ENCODE measurements around a stretch of chr10.

- PRO-cap = no peak
These were observed 86.0 kb downstream of the LCOR start for GRCh38 chr10:96918035-96918604.

DNA sequence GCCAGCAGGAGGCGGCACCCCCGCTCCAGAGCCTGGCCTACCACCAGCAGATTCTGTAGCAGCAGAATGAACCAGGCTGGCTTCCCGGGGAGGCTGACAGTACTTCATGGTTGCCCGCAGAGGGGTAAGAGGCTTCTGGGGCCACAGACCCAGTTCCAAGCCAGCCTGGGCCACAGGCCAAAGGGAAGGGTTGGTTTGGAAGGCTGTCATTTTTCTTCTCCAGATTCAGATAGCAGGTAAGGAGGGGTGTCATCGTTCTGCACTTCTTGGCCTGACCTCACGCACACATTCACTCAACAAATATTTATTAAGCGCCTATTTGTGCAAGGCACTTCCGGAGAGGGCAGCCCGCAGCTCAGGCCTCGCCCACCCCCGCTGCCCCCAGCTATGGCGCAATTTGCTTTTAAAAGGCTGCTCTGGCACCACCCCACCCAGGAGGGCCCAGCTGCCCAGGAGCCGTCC, 168.5 kb downstream of the LCOR start:
- PRO-cap = no peak

- PRO-cap = no peak
These were observed 161.6 kb downstream of the SLIT1 start for GRCh38 chr10:97024121-97024696.

DNA sequence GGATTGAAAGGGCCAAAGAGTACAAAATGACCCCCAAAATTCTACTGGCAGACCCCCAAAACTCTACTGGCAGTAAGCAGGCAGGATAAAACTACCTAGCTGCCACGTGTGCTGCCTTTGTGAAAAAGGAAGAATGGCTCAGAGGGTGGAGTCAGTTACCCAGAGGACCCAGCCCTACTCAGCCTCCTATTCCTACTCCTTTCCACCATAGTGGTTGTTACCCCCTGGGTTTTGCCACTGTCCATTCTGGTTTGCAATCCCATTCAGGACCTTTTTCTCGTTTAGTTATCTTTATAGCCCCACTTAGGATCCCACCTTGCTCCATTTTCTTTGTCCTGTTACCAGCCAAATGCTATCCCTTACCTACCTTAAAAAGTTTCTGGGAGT, 36.5 kb downstream of the ARHGAP19 start:
- PRO-cap = no peak

DNA sequence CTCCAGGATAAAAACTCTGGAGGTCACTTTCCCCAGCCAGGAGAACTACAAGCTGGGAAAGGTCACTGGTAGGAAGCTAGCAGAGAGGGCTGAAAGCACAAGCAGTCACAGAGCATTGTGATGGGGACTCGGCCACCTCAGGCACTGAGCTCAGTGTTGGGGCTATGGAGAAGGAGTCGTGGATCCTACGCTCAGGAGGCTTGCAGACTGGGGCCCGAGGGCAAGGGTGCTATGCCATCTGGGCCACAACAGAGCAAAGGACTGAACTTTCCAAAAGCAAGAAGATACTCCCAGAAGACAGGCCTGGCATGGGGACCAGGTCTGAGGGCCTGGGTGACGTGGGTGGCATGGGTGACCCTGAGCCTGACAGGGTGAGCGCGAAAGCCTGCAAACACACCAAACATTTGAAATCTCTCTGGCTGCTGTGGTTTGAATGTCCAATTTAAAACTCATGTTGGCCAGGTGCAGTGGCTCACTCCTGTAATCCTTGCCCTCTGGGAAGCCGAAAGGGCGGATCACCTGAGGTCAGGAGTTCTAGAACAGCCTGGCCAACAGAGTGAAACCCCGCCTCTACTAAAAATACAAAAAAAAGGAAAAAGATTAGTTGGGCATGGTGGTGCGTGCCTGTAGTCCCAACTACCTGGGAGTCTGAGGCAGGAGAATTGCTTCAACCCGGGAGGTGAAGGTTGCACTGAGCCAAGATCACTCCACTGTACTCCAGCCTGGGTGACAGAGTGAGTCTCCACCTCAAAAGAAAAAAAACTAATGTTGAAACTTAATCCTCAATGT, 9.9 kb upstream of the ARHGAP19 start:
- PRO-cap = no peak

GRCh38 chr10:97434923-97435760, 9.2 kb downstream of the PGAM1 start:
- PRO-cap = no peak

DNA sequence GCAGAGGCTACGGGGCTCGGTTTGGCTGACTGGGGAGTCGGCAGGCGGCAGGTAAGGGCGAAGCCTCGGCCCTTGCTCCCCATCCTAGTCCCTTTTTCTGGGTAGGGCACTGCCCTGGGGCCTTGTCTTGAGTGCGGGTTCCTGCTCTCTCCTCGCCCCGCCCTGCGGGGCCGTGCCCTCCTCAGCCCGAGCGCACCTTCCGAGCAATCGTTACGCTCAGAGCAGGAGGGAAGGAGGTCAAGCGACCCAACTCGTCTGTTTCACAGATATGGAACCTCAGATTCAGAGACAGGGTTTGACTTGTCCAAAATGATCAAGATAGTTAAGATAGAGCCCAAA, 297 bp downstream of the ZDHHC16 start:
- PRO-cap = bidirectional peak, plus-strand start at position 210 of the sequence, minus-strand start at position 99 of the sequence

DNA sequence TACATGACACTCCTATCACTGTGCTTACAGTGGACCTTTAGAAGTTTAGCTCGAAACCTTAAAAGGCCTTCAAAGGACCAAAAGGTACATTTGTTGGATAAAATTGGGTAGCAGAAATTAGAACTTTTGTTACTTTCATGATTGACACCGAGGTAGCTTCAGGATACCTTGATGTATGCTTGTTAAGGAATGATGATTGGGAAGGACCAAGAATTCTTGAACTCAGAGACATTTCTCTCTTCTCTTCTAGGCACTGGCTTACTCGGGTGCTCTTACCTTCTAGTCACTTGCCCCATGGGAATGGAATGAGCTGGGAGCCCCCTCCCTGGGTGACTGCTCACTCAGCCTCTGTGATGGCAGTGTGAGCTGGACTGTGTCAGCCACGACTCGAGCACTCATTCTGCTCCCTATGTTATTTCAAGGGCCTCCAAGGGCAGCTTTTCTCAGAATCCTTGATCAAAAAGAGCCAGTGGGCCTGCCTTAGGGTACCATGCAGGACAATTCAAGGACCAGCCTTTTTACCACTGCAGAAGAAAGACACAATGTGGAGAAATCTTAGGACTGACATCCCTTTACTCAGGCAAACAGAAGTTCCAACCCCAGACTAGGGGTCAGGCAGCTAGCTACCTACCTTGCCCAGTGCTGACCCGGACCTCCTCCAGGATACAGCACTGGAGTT, 10.7 kb downstream of the ZDHHC16 start:
- PRO-cap = no peak

GRCh38 chr10:97479679-97480557, 18.3 kb downstream of the MMS19 start:
- PRO-cap = no peak

DNA sequence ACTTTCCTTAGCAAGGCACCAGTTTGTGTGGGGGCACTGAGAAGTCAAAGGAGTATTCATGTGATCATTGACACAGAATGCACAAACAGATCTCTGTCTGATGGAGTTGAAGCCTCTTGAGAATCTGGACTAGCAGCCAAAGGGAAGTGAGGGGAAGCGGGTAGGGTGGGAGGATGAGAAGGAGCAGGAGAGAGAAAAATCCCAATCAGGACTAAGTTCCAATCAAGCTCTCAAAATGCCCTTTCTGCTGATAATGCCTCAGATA, 4.0 kb downstream of the MMS19 start:
- PRO-cap = no peak

DNA sequence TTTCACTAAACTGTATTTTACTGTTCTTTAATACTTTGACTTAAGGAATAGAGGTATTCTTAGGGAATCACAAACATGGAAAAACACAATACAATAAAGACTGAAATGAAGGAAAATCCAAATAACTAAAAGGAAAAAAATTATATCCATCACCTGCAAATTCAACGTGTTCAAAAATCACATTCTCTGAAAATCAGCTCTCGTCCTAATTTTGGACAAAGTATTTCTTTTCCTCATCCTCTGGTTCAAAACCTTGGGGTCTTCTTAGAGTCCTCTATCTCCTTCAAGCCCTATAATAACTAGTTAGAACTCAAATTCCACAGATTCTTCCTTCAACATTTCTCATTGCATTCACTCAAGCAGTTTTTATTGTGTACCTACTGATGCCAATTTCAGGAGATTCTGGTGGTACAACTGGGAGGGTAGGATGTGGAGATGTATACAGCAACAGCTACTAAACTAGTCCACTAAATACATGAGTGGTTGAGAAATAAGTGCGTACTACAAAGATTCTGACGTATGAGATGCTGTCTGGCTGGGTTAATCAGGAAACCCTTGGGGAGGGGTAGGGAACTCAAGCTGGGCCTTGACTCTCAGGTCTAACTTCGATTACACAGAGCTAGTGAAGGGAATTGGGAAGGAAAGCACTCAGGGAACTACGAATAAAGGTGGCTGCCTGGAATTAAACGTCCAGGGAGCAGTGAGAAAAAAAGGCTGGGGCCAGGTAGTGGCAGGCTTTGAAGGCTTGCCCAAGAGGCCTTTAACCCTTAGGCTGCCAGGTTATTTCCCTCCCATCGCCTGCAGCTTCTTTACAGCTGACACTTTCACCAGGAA, 3.5 kb downstream of the MMS19 start:
- PRO-cap = no peak

GRCh38 chr10:97574338-97574640, 1.7 kb downstream of the ANKRD2 start:
- PRO-cap = no peak

DNA sequence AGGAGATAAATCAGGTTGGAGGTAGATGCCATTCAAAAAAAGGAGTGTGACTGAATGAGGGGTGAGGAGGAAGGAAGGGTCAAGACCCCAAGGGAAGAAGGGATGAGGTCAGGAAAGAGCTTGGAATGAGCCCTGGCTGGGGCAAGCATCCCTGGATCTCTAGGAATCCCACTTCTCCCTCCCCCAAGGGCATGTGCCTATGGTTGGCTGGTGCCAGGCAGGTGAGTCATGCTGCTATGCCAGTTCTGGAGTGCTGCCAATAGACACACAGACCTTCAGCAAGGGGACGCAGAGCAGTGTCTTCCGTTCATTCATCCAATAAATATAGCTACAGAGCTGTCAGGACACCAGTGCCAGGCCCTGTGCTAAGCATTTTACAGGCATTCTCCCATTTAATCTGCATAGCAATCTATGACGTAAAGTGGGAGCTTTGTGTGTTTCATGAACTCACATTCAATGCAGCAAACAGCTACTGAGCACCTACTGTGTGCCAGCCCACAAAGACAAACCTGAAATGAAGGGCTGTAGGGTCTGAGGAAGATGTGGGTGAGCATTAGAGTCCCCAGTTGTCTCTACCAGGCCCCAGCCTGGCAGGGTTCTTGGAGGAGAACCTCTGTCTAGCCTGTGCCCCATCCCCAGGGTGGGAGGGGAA, 2.2 kb downstream of the ANKRD2 start:
- PRO-cap = no peak

- PRO-cap = no peak
These were observed 10.3 kb downstream of the PI4K2A start for GRCh38 chr10:97650573-97651321.

GRCh38 chr10:97781186-97781703, 9.4 kb upstream of the SFRP5 start:
- PRO-cap = no peak

- PRO-cap = bidirectional peak, plus-strand start at chr10:97788964, minus-strand start at chr10:97788992; bidirectional peak, plus-strand start at chr10:97789349, minus-strand start at chr10:97789039
These were observed 17.0 kb upstream of the SFRP5 start for GRCh38 chr10:97788625-97789399.

GRCh38 chr10:97822048-97822793, 27.4 kb upstream of the GOLGA7B start:
- PRO-cap = no peak

DNA sequence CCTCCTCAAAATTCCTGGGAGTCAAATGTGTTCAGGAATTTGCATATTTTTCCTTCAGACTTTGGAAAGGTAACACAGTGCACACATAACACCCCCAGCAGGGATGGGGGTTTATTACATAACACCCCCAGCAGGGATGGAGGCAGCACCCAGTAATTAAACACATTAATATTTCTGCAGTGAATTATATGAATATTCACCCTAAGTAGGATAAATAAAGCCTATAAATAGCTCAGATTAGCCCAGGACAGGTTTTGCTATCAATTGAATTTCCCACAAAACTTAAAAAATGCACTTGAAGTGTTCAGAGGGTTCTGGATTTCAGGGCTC, 76.8 kb downstream of the GOLGA7B start:
- PRO-cap = no peak

DNA sequence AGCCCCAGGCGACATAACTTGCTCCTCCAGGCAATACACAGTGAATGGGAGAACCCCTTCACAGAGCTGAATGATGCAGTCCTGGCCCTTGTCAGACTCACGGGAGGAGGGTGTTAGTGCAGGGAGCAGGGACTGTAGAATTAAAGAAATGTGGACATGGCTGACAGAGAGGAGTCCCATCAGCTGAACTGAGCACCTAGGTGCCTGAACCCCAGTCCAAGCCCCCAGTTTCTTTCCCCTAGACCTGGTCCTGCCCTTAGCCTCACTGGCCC, 809 bp upstream of the LOXL4 start:
- PRO-cap = no peak

- PRO-cap = bidirectional peak, plus-strand start at chr10:98468162, minus-strand start at chr10:98468043
These were observed 21.2 kb upstream of the HPS1 start for GRCh38 chr10:98467889-98468296.